Caco-2 (cell line): ENCODE measurements around a stretch of chr13.

GRCh38 chr13:33351110-33351642 lies 65.6 kb upstream of the STARD13 start:
- PRO-cap: no peak
- RRBS: no CpG with 5 or more reads among the region's 4 CpGs

DNA sequence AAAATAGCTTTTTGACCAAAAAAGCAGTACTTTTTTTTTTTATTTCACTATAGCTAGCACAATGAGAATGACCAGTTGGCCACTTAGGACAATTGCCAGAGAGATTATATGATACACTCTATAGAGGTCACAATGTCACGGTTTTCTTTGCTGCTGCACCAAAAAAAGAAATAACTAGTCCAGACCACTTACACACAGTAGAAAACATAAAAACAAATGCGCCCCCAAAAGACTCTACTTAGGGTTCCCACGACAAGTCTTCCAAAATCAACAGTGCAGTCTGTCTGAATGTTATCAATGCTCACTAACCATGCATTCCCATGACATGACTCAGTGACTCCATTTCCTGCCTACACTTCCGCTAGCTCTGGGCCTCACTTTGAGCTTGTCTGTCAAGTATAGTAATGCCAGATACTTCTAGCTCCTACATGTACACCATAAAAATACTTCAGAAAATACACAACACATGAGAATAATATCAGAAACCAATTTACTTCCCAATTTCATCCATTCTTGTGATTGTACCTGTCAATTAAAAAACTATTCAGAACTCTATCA lies 209.2 kb upstream of the STARD13 start:
- PRO-cap: no peak
- RRBS: no CpG with 5 or more reads among the region's 4 CpGs

GRCh38 chr13:33675927-33676609 lies 141.9 kb upstream of the RFC3 start:
- PRO-cap: bidirectional peak, plus-strand start at chr13:33676246, minus-strand start at chr13:33676154
- RRBS: no CpG with 5 or more reads among the region's 10 CpGs

DNA sequence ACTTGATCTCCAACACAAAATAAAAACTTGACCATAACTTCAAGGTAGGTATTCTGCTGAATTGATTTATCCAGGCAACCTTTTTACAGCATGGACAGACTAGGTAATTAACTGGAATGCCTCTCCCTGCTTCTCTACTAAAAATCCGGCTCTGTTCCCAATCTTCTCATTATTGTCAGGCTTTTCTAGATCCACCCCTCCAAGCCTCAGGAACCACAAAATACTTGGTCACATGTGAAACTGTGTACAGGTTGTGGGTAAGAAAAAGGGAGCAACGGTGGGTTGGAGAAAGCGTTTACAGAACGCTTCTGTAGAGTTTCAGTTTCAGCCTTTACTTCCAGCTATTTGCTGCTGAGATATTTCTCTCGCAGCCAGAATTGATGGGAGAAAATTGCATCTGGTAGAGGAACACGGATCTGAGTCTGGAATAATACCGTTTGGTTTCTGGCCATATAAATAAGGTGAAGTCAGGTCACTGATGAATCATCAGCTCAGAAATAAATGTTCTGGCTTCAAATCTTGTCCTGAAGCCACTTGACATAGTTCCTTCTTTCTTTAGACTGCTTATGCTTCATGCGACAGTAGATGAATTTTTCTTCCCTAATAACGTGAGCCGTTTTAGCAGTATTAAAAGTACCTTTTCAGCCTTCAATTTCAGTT lies 20.4 kb upstream of the RFC3 start:
- PRO-cap: no peak
- RRBS: no CpG with 5 or more reads among the region's 10 CpGs

DNA sequence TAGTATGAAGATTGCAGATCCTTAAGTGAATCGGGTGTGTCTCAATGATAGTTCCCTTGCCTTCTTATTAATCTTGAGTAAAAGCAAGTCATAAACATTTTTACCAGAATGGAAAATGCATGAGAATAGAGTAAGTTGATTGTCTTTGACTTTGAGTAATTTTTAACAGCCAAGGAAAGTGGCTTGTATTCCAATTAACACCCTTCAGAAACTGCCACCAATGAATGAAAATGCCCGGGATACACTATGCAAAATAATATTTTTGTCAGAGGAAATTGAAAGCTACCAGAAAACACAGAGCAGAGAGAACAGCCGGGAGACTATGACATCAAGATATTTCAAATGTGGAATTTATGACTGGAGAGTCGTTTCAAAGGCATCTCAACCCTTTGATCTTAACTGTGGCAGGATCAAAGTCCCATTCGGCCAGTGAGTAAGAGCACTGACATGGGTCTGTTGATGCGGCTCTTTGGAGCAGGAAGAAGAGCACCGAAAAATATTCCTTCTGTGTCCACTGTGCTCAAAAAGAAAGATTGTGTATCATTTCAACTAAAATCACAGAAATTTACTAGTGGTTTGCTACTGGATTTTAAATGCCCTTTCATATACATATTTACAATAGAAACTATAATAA lies 201.8 kb downstream of the RFC3 start:
- PRO-cap: bidirectional peak, plus-strand start at position 432 of the sequence, minus-strand start at position 324 of the sequence
- RRBS: 57% methylated on average over 1 of the region's 7 CpGs

DNA sequence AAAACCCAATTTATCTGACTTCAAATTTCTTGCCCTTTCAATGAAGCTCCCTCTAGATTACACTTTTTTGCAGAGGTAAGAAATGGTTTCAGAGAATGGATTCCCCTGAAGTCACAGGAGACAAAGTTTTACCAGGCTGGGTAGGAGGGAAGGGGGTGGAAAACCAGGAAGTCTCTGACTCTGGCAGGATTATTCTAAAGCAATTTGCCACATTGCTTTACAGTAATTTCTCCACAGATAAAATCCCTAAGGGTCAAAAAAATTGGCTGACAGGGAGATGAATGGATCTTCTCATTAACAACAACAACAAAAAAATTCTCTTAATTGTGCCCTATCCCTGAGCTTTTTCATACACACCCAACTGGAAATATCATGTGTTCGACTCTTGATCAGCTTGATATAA lies 403.6 kb upstream of the NBEA start:
- PRO-cap: no peak
- RRBS: no CpG with 5 or more reads among the region's 1 CpG

- PRO-cap: no peak
- RRBS: no CpG with 5 or more reads among the region's 4 CpGs
These were observed 295.6 kb upstream of the MAB21L1 start for GRCh38 chr13:35772004-35772501.

DNA sequence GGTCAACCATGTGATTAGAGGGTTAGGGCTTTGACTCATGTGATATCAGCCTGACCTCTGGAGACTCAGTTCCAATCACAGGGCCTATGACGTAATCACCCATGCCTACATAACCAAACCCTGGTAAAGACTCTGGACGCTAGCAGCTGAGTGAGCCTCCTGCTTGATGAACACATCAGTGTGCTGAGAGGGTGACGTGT lies 203.5 kb downstream of the DCLK1 start:
- PRO-cap: no peak
- RRBS: no CpG with 5 or more reads among the region's 3 CpGs

DNA sequence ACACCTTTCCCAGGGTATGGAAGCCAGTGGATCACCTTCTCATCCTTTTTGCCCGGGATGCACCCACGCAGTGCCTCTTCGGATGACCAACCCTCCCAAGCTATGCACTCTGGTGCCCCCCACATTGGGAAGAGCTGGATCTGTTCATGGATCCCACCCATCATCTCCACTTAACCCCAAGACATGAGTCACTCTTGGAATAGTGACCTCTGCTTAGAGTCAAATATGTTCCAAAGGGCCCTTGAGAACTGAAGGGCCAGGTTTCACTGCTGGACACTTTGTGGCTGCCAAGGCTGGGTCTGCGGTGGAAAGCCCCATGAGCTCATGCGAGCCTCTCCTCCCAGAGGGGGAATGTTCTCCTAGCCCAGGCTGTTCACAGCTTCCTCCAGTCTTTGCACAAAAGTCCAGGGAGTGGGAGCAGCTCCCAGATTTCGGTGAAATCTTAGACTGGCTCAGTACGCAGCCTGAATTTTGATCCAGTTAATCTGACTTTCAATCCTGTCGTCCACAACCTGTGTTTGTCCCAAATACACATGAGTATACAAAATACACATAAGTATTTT lies 693 bp upstream of the DCLK1 start:
- PRO-cap: no peak
- RRBS: no CpG with 5 or more reads among the region's 8 CpGs

DNA sequence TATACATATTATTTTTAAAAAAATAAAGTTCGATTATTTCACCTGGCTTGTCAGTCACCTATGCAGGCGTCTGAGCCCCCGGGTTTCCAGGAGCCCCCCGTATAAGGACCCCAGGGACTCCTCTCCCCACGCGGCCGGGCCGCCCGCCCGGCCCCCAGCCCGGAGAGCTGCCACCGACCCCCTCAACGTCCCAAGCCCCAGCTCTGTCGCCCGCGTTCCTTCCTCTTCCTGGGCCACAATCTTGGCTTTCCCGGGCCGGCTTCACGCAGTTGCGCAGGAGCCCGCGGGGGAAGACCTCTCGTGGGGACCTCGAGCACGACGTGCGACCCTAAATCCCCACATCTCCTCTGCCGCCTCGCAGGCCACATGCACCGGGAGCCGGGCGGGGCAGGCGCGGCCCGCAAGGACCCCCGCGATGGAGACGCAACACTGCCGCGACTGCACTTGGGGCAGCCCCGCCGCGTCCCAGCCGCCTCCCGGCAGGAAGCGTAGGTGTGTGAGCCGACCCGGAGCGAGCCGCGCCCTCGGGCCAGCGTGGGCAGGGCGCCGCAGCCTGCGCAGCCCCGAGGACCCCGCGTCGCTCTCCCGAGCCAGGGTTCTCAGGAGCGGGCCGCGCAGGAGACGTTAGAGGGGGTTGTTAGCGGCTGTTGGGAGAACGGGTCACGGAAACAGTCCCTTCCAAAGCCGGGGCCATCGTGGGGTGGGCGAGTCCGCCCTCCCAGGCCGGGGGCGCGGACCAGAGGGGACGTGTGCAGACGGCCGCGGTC lies 827 bp upstream of the CCNA1 start:
- PRO-cap: no peak
- RRBS: 93% methylated on average over 28 of the region's 79 CpGs

GRCh38 chr13:38349276-38349677 lies 374 bp upstream of the UFM1 start:
- PRO-cap: bidirectional peak, plus-strand start at chr13:38349859, minus-strand start at chr13:38349544
- RRBS: no CpG with 5 or more reads among the region's 18 CpGs

- PRO-cap: no peak
- RRBS: no CpG with 5 or more reads among the region's 4 CpGs
These were observed 144.0 kb downstream of the STOML3 start for GRCh38 chr13:38846636-38847036.

DNA sequence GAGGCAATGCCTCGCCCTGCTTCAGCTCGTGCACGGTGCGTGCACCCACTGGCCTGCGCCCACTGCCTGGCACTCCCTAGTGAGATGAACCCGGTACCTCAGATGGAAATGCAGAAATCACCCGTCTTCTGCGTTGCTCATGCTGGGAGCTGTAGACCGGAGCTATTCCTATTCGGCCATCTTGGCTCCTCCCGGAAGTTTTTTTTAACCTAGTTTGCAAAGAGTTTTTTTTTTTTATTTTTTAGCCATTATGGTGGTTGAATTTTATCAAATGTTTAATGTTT lies 16.0 kb upstream of the STOML3 start:
- PRO-cap: unidirectional peak, minus-strand start at position 194 of the sequence
- RRBS: no CpG with 5 or more reads among the region's 11 CpGs

- PRO-cap: no peak
- RRBS: no CpG with 5 or more reads among the region's 8 CpGs
These were observed 15.9 kb downstream of the LHFPL6 start for GRCh38 chr13:39586904-39587674.

GRCh38 chr13:39776471-39777023 lies 121.1 kb downstream of the COG6 start:
- PRO-cap: no peak
- RRBS: no CpG with 5 or more reads among the region's 4 CpGs

DNA sequence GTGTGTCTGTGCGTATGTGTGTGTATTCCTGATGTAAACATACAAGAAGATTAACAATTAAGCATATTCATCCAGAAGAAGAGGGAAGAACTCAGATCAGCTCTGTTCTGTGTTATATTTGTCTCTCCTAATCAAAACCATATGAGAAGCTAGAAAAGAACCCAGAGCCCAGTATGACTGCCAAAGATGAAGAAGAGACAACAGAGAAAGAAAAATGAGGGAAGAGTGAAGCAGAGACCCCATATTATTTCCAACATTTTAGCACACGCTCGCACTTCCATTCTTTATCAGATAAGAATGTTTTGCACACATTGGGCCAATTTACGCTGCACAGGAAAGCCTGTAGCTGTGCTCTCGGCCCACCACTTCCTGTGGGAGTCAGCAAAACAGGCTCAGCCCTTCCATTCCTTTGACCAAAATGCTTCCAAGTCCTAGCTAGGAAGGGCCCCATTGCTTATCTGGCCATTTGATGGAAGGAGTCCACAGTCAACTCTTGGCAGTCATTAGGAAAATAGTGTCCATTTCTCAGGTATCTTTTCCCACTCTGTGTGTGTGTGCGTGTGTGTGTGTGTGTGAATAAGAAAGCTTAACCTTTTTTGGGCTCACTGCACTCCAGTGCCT lies 237.3 kb downstream of the COG6 start:
- PRO-cap: no peak
- RRBS: no CpG with 5 or more reads among the region's 6 CpGs

DNA sequence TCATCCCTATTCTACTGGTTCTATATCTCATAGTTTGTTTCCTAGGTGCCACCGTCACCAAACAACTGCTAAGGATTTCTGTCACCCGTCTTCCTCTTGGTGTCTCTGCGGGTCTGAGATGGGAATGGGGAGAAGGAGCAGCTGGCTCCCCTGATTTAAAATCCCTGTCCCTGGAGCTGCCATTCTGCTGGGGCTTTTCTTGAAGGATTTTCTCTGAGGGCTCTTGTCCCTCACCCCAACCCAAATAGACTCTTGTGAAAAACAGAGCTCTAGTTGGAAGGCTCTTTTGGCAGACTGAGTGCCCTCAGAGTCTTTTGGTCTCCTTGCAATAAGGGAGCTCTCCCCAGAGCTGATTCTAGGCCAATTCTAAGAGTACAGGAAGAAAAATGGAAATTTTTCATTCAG lies 238.3 kb downstream of the COG6 start:
- PRO-cap: no peak
- RRBS: no CpG with 5 or more reads among the region's 3 CpGs

DNA sequence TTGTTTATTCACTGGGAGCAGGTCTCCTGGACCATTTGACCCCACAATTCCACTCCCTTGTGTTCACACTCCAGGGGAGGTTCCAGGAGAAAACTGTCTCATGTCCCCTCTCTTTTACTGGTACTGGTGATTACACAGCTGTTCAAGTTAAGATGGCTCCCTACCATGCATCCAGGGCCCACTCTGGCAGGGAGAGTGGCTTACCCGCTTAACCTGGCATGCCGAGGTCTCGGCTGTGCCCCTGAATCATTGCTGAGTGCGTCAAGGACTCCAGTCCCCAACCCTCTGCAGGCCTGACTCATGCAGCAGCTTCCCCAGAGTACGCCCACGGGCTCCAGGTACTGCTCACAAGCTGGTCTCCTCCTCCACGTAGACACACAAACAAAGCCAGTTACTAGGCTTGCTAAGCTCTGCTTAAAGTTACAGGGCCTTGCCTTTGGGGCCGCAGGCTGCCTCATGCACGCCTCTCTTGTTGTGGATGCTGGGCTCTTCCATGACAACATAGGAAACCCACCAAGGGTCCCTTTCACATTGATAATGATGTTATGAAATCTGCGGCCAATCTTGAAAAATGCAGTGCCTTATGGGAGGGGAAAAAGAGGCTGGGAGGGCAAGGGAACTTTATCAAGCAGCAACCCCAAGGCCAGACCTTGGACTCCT lies 447.4 kb downstream of the COG6 start:
- PRO-cap: no peak
- RRBS: no CpG with 5 or more reads among the region's 10 CpGs

- PRO-cap: no peak
- RRBS: no CpG with 5 or more reads among the region's 8 CpGs
These were observed 322.2 kb downstream of the FOXO1 start for GRCh38 chr13:40344012-40344850.

DNA sequence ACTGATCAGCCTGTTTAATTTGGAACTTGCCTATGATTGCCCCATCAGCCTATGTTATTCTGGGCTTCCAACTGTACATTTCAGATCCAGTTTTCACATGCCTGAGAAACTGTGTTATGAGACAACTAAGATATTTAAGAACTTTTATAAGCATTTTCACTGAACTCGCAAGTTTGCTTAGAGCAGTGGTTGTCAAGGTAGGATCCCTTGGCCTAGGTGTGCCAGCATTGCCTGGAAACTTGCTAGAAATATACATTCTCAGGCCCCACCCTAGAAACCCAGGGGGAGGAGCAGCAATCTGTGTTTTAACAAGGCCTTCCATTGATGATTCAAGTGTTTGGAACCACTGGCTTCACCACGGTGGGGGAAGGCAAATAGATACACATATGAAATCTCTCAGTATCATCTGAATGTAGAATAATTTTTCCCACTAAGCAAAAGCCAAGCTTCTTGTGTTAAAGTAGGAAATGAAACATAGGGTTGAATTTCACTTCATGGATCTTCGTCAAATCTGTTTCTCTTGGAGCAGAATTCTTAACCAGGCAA lies 213.2 kb downstream of the FOXO1 start:
- PRO-cap: no peak
- RRBS: no CpG with 5 or more reads among the region's 3 CpGs